ENCODE measurements around the gene OSBPL6.

DNA sequence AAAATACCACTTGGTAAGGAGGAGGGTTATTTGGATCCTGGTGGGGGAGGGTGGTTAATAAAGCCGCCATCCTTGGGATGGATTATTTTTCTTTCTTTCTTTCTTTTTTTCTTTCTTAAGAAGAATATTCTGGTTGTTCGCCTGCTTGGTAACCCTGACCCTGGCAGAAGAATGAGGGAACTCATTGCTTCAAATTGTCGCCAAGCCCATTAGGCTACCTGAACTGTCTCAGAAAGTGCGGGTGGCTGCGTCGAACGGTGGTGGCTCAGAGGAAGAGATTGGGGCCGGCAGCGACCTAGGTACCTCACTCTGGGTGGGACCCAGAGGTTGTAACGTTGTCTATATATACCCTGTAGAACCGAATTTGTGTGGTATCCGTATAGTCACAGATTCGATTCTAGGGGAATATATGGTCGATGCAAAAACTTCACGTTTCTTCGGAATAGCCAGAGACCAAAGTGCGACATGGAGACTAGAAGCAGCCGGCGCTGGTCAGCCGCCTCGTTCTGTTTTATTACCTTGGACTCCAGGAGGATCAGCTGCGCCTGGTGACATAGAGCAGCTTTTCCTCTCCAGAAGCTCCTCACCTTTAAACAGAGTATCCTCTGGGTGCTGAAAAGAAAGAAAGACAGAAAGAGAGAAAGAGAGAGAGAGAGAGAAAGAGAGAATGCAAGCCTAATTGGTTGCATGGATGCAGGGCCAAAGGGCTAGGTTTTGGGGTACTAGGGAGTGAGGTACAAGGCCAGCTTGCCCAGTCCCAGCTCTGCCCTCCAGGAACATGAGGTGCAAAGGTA lies 1.2 kb upstream of the HOXD4 start:
- RRBS = no CpG with 5 or more reads among the region's 22 CpGs

DNA sequence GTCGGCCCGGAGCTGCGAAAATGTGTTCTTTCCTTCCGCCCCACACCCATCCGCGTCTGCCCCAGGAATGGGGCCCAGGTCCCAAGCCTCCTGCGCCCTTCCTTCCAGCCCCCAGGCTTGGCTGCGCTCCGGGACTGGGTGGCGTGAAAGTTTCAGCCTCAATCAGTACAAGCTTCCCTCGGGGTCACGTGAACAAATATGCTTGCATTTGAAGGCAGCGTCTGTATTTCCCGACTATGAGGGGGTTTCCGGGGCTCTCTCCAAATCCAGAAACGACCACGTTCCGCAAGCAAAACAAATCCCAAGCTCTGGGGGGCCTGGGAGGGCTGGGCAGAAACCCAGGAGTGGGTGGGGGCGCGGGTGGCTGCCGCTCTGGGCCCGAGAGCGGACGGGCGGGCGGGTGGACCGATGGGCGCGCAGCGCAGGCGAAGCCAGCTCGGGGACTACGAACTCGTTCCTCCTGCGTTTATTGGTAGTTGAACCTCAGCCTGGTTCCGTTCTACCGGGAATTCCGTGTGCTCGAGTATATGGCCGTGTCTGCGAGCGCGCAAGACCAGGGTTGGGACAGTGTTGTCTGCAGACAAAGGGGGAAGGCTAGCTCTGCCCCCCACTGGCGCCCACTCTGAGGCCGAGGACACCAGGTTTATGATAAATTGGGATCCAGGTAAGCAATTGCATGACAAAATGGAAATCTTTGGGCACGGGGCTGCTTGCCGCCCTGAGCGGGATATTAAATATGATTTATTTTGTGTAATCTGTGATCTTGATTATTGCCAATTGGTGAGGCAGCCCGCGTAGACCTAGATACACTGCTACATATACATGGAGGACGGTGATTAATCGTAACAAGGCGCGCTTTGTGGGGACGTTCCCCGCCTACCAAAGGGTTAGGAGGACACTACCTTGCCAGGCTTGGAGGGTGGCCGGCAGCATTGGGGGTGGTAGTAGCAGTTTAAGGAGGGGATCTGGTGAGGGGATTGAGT lies 3.6 kb downstream of the HOXD3 start:
- RRBS = 0% methylated on average over 2 of the region's 57 CpGs

DNA sequence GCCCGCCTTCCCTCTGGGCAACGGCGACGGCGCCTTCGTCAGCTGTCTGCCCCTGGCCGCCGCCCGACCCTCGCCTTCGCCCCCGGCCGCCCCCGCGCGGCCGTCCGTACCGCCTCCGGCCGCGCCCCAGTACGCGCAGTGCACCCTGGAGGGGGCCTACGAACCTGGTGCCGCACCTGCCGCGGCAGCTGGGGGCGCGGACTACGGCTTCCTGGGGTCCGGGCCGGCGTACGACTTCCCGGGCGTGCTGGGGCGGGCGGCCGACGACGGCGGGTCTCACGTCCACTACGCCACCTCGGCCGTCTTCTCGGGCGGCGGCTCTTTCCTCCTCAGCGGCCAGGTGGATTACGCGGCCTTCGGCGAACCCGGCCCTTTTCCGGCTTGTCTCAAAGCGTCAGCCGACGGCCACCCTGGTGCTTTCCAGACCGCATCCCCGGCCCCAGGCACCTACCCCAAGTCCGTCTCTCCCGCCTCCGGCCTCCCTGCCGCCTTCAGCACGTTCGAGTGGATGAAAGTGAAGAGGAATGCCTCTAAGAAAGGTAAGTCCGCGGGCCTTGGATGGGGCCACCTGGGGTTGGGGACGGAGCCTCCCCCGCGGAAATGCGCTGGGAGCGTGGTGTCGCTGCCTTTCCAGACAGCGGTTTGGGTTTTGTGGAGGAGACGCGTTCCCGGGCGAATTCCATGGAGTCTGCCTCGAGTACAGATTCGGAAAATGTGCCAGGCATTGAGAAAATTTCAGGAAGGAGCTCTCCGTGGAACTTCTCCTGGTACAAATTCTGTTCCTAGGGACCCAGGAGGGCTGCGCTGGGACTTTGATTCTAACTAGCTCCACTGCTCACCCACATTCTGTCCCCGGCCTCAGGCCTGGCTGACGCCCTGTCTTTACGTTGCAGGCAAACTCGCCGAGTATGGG lies 703 bp downstream of the HOXD1 start:
- RRBS = 2% methylated on average over 25 of the region's 90 CpGs

GRCh38 chr2:176279626-176280157 lies 10.4 kb downstream of the MTX2 start:
- RRBS = no CpG with 5 or more reads among the region's 3 CpGs

GRCh38 chr2:176489962-176491065 lies 221.1 kb downstream of the MTX2 start:
- RRBS = 18% methylated on average over 28 of the region's 53 CpGs

DNA sequence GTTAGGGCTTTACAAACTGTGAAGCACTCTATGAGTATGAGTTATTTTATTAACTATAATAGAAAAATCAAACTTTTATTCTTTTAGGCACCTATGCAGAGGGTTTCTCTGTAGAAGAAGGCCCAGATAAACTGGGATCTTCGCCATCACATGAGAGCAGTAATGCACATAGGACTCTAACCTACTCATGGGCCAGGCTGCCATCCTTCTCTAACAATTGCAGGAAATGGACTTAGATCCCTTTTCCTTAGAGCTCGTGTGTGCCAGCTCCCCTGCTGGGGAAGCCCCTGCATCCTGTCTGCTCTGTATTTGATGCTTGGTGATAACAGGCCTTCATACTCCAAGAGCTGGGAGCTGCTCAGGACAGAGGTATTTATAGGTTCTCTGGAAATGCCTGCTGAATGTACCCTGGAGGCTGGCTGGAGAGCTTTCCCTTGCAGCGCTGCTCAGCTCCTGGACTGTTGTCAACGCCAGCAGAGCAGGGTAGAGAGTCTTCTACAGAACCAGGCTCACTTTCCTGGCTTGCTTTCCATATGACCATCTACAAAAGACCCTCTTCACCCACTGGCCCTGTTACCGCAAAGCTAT lies 249.6 kb downstream of the MTX2 start:
- RRBS = no CpG with 5 or more reads among the region's 5 CpGs

DNA sequence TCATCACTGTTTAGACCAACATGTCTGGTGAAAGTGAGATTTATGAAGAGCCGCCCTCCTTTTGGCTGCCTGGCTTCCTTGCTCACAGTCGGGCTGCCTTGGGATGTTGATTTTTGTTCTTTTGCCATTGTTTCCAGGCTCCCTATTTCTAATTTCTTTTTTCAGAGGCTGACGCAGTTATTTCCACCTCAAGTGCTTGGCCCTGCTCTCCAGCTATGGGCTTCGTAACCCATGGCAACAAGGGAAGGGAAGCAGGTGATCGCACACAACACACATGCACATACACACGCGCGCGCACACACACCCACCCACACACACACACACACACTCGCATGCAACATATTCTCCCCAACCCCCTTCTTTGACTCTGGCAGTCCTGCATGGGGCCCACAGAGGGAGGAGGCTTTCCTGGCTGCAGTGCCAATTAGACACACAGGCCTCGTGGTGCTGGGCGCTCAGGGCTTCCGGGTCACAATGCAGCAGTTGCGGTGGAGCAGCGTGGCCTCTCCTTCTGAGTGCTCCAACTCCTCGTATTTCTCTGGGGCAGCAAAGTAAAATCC lies 296.7 kb downstream of the MTX2 start:
- RRBS = no CpG with 5 or more reads among the region's 16 CpGs

DNA sequence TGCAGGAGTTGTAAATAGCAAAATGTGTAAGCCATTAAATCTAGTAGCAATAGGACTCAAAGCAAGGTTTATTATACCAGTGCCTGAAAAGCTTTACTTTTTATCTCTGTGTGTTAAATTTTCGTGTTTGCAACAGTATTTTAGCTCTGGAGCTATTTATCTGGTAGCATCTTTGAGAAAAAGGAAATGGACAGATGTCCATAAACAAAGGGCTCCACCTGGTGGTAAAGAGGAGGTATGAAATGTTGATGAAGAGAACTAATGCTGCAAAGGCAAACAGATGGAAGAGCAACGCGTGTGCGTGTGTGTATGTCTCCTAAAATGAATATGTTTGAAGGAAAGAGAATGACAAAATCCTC lies 383.0 kb downstream of the MTX2 start:
- RRBS = no CpG with 5 or more reads among the region's 4 CpGs

DNA sequence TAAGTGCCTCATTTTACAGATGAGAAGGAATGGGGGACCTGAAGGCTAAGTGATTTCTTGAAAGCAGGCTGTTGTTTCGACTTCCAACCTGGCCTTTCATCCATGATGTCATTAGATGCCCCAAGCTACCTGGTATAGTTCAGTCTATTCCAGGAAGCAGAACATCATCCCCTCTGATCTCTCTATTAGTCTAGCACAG lies 386.3 kb upstream of the HNRNPA3 start:
- RRBS = no CpG with 5 or more reads among the region's 1 CpG

DNA sequence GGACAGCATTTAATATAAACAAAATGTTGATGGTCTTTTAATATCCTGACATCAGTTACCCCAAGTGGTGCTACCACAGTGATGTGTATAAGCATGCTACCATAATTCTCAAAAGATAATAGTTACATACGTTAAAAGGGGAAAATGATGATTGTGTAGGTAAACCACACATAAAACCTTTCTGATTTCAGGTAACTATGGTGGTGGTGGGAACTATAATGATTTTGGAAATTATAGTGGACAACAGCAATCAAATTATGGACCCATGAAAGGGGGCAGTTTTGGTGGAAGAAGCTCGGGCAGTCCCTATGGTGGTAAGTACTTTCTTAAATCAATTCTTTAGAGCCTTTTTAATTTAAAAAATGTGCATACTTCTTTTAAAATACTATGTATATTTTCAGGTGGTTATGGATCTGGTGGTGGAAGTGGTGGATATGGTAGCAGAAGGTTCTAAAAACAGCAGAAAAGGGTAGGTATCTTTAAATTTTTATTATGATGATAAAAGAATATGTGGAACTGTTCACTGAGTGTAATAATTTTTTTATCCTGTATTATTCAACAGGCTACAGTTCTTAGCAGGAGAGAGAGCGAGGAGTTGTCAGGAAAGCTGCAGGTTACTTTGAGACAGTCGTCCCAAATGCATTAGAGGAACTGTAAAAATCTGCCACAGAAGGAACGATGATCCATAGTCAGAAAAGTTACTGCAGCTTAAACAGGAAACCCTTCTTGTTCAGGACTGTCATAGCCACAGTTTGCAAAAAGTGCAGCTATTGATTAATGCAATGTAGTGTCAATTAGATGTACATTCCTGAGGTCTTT lies 6.5 kb downstream of the HNRNPA3 start:
- RRBS = no CpG with 5 or more reads among the region's 5 CpGs

- RRBS = no CpG with 5 or more reads among the region's 7 CpGs
Observed at GRCh38 chr2:177254410-177254865, 10.1 kb downstream of the NFE2L2 start.

- RRBS = no CpG with 5 or more reads among the region's 4 CpGs
Observed at GRCh38 chr2:177295961-177296321, 31.4 kb upstream of the NFE2L2 start.

DNA sequence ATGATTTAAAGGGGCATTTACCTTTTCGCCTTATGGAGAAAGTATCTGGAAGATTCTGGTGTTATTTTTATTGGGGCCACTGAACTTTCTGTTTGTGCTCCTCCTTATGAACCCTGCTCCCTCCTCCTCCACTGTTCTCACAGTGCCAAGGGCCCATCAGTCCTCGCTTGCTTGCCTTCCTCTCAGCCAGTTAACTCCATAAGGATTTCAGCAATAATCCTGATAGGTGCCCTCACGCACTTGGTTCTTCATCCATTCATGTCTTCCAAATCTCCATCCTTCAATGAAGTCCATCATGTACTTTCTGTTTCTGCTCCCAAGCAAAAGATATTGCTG lies 58.5 kb upstream of the NFE2L2 start:
- RRBS = no CpG with 5 or more reads among the region's 3 CpGs

DNA sequence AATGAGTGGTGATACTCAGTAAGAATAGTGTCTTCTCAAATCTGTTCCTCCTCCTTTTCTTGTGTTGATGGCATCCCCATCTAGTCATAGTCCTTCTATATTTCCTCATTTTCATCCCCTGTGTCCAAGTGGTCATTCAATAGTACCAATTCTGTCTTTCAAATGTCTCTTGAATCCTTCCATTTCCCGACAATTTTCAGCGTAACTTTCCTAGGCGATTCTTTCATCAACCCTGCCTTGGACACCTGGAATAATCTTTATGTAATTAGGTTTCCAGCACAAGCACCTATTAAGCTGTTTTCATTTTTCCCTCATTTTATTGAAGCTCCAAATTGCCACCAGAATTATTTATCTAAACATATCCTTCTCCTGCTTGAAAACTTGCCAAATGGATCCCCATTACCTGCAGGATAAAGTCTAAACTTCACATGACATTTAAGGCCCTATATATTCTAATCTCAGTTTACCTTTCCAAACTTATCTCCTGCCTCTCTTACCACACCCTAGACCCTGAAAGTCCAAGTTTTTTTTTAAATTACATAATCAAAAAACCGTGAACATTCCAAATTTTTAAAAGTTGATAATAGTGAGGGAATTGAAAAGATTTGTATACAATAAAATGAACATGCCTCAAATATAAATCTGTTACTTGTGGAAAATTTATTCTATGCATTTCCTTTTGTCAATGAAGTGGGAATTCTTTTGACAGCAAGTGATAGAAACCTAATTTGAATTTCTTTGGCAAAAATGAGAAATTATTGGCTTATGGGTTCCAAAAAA lies 50.4 kb upstream of the AGPS start:
- RRBS = no CpG with 5 or more reads among the region's 4 CpGs

- RRBS = no CpG with 5 or more reads among the region's 2 CpGs
Observed at GRCh38 chr2:177371995-177372490, 20.5 kb upstream of the AGPS start.

GRCh38 chr2:178194467-178195686 lies at the start of gene OSBPL6:
TSS of gene OSBPL6 (plus strand) at chr2:178194512.
- RRBS = under 1% methylated on average over 33 of the region's 112 CpGs

GRCh38 chr2:178324170-178324374 lies 126.9 kb downstream of the PRKRA start:
- RRBS = no CpG with 5 or more reads among the region's 5 CpGs

- RRBS = no CpG with 5 or more reads among the region's 3 CpGs
Observed at GRCh38 chr2:178477700-178478166, 667 bp downstream of the FKBP7 start.

- RRBS = no CpG with 5 or more reads among the region's 6 CpGs
Observed at GRCh38 chr2:178493887-178494675, 13.8 kb downstream of the PLEKHA3 start.

GRCh38 chr2:178620972-178621607 lies 140.8 kb downstream of the PLEKHA3 start:
- RRBS = no CpG with 5 or more reads among the region's 10 CpGs